Epidermal melanocyte (primary cell): ENCODE measurements around a stretch of chr3.

GRCh38 chr3:152330951-152331482, 62.3 kb downstream of the MBNL1 start:
- RRBS = no CpG with 5 or more reads among the region's 2 CpGs

GRCh38 chr3:152356978-152358092, 88.6 kb downstream of the MBNL1 start:
- RRBS = no CpG with 5 or more reads among the region's 10 CpGs

GRCh38 chr3:152390510-152391017, 121.8 kb downstream of the MBNL1 start:
- RRBS = no CpG with 5 or more reads among the region's 2 CpGs

DNA sequence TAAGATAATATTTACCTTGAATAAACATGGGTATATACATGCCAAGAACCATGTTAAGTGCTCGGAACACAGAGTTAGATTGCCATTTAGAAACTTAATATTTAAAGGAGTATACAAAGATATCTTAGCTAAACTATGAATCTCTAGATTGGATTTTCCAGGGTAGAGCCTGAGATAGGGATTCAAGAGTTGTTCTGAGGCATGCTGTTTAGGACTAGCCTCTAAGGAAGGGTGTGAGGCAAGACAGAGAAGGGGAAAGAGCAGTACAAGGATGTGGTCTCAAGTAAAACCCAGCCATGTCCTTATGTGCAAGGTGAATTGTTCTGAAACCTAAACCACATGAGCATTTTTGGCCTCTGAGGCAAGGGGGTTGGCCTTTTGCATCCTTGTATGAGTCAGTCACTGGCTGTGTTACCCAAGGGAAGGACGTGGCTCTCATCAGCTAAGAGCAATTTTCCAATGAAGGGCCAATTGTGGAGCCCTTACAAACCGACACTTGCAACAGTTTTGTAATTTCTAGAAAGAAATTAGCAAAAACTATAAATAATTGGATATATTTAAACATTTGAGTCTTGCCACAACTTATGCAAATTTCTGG, 98.0 kb upstream of the P2RY1 start:
- RRBS = no CpG with 5 or more reads among the region's 3 CpGs

DNA sequence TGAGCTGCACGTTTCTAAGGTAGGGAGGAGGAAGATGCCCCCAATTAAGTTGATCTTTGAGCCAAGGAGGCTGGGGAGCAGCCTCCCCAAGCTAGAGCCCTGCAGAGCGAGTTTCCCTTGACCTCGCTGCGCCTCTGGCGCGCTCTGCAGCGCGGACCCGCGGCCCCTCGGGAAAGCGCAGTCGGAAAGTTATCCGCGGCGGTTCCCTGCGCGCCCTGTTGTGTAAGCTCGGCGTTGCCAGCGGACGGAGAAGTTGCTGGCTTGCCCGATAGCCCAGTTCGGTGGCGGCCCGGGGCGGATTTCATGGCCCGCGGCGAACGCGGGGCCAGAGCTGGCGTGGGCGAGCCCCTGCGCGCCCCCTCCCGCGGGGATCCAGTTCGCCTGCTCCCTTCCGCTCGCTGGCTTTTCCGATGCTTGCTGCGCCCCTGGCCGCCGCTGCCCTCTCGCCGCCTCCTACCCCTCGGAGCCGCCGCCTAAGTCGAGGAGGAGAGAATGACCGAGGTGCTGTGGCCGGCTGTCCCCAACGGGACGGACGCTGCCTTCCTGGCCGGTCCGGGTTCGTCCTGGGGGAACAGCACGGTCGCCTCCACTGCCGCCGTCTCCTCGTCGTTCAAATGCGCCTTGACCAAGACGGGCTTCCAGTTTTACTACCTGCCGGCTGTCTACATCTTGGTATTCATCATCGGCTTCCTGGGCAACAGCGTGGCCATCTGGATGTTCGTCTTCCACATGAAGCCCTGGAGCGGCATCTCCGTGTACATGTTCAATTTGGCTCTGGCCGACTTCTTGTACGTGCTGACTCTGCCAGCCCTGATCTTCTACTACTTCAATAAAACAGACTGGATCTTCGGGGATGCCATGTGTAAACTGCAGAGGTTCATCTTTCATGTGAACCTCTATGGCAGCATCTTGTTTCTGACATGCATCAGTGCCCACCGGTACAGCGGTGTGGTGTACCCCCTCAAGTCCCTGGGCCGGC, 649 bp downstream of the P2RY1 start:
- RRBS = 6% methylated on average over 13 of the region's 79 CpGs

- RRBS = no CpG with 5 or more reads among the region's 1 CpG
Measured at GRCh38 chr3:152941997-152942446, 107.1 kb downstream of the P2RY1 start.

DNA sequence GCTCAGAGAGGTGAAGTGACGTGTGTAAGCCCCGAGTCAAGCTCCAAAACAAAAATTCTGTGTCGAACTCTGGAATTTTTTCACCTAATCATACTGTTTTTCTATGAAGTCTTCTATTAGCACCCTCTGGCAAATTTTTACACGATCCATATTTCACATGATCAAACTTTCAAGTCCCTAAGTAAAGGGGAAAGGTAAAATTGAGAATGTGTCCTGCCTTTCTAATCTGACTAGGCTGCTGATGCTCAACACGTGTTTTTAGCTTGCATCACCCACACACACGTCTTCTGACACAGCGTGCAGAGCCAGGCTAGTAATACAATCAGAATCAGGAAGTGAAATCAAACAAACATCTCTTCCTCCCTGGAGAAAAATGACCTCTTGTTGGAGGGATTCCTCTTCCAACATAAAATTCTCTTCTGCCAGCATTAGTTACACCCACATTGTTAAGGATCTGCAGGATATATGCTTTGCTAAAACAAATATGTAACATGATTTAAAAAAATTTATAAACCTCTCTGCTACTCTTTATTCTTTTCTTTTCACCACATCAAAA, 122.3 kb downstream of the RAP2B start:
- RRBS = no CpG with 5 or more reads among the region's 7 CpGs

- RRBS = no CpG with 5 or more reads among the region's 2 CpGs
Measured at GRCh38 chr3:153552880-153553122, 390.8 kb downstream of the RAP2B start.

- RRBS = no CpG with 5 or more reads among the region's 1 CpG
Measured at GRCh38 chr3:153734572-153735721, 386.2 kb upstream of the ARHGEF26 start.

DNA sequence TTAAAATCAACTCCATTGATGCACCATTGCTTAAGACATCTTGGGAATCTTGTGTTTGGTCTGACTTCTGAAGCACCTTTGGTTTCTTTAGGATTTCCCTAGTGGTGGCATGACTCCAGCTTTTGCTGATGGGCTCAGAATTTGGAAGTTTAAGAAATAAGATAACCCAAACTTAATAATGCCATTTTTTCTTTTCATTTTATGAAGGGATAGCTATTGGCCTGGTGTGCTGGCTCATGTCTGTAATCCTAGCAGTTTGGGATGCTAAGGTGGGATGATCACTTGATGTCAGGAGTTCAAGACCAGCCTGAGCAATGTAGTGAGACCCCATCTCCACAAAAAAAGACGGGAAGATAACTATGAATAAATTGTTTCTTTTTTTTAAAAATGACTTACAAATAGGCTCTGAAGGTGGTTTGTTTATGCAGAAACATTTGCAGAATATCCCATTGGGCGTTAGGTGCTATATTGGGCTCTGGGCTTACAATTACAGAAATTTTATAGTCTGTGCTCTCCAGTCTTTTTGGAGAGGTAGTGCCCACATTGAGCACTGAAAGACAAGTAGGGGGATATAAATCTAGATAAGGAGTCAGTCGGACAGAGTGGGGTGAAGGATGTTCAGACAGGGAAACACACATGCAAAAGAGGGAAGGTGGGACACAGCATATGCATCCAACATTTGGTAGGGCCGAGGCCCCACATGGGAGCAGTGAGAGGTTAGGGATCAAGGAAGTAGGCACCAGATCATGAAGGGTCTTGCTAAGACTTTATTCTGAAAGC, 92.4 kb downstream of the ARHGEF26 start:
- RRBS = no CpG with 5 or more reads among the region's 4 CpGs

- RRBS = no CpG with 5 or more reads among the region's 53 CpGs
Measured at GRCh38 chr3:154888978-154889859, 190.9 kb upstream of the MME start.

- RRBS = no CpG with 5 or more reads among the region's 6 CpGs
Measured at GRCh38 chr3:155334687-155335192, 41.3 kb upstream of the STRIT1 start.

- RRBS = no CpG with 5 or more reads among the region's 3 CpGs
Measured at GRCh38 chr3:155737656-155738271, 7.1 kb downstream of the PLCH1 start.

DNA sequence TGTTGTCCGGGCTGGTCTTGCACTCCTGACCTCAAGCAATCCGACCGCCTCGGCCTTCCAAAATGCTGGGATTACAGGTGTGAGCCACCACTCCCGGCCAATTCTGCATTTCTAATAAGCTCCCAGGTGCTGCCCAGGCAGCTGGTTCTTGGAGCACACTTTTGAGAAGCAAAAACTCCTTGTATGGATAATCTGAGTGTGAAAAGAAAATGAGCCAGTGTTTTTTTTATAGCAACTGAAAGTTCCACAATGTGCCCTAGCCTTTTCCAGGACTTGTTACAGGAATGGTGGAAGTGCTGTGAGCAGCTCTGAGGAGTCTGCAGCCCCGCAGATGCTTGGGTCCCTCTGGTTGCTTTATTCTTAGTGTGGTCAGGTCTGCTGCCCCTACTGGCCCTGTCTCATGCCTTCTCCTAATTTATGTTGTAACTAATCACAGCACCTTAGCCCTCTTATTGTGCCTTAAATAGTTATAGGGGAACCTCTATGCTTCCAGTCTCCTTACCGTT, 13.5 kb upstream of the KCNAB1 start:
- RRBS = no CpG with 5 or more reads among the region's 7 CpGs

DNA sequence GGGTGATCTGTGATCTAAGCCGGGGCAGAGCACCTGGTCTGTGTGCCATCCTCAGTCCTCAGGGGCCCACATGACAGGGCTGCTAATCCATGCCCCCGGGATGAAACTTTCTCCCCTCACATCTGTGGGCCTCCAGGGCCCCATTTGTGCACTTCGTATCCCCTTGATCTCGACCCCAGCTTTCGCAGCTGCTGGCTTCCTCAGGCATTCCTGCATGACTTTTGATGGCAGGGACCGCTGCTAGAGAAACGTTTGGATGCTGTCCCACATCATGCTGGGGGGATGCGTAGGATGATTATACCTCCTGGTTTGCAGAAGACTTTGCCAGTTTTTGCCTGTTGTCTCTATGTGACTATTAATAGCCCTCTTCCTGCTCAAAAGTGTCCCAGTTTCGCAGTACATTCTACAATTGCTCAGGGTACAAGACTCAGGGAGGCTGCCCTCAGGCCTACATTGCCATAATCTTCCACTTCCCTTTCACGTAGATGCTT, 10.4 kb upstream of the KCNAB1 start:
- RRBS = 50% methylated on average over 2 of the region's 10 CpGs

- RRBS = no CpG with 5 or more reads among the region's 2 CpGs
Measured at GRCh38 chr3:156535628-156536298, 19.2 kb downstream of the SSR3 start.

DNA sequence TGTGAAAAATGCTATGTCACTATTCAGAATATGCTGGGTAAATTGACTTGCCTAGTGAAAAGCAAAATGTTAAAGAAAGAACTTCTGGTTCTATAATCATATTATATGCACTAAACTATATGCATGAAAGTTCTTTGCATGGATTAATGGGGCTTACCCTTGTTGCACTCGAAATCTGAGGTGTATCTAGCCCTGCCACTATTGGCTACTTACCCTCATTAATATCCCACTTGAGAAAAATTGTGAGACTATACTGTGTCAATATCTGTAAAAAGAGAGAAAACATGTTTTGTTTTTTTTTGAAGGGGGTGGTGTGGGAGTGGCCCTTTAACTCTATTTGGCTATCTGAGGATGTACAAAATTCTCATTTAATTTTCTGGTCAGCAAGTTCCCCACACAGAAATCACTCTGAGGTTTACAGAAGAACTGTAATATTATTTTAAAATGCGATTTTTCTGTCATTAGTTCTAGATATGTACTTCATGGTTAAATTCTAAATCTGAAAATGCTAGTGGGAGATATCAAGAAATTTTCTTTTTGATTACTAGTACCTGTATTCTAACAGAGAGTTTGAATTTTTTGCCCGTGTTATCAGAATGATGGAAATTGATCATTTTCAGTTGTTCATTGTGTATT, 16.9 kb downstream of the SSR3 start:
- RRBS = no CpG with 5 or more reads among the region's 3 CpGs

DNA sequence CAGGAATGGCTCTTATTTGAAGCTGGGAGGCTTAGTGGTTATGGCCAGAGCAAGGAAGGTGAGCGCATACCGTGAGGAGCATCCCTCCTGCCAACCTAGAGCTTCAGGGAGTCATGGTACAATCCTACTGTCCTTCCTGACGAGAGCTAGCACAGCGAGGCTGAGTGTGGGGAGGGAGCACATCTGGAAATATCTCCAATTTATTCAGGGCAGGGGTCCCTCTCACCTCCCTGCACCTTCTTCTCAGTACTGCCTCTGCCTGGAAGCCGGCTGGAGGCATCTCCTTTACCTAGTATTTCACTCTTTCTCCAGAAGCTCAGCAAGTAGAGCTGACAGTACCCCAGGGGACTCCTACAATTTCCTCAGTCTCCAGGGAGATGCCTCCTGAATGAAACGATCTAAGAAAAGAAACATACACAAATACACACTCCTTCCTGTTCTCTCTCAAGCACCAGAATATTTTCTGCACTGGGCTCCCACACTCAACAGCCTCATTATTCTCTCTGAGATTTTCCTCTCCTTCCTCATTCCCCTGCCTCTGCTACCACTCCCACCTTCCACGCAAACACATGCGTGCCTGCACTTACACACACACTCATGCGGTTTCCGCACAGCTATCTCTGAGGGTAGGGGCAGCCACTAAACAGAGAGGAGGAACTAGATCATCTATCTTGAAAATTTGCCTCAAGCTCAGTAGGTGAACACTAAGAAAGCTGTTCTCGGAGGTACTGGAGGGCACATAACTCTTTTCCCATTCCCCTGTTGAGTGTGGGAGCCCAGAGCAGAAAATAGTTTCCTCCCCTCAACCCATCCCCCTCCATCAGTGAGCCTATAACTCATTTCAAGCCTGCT, 30.8 kb upstream of the TIPARP start:
- RRBS = no CpG with 5 or more reads among the region's 11 CpGs

GRCh38 chr3:156681677-156682480, 7.5 kb downstream of the TIPARP start:
- RRBS = no CpG with 5 or more reads among the region's 4 CpGs

- RRBS = no CpG with 5 or more reads among the region's 3 CpGs
Measured at GRCh38 chr3:156685074-156685558, 10.7 kb downstream of the TIPARP start.